Colon Carcinoma Metastatic in the Brain (tissue), 2 donors: ENCODE results near the genes CCDC73 and KIAA1549L.

DNA sequence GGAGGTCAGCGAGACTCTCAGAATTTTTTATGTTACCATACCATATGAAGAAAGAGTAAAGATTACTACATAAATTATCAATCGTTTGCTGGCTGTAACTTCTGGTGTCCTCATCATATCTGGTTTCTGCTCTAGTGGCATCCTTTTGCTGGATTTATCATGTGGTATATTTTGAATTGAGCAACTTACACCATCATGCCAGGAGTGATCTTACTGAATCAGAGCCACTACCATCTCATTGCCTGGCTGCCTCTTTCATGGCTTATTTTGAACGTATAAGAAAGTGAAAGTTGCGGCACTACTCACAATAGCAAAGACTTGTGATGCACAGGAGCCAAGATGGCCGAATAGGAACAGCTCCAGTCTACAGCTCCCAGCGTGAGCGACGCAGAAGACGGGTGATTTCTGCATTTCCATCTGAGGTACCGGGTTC is 29.1 kb upstream of the FIBIN start:
- PRO-cap, 2 experiments: no peak in any of the 2 experiments

- PRO-cap, 2 experiments: no peak in any of the 2 experiments
These were observed 750 bp downstream of the FIBIN start for GRCh38 chr11:26994474-26995249.

GRCh38 chr11:27431474-27432528 is 40.8 kb downstream of the LGR4 start:
- PRO-cap, 2 experiments: no peak in any of the 2 experiments

DNA sequence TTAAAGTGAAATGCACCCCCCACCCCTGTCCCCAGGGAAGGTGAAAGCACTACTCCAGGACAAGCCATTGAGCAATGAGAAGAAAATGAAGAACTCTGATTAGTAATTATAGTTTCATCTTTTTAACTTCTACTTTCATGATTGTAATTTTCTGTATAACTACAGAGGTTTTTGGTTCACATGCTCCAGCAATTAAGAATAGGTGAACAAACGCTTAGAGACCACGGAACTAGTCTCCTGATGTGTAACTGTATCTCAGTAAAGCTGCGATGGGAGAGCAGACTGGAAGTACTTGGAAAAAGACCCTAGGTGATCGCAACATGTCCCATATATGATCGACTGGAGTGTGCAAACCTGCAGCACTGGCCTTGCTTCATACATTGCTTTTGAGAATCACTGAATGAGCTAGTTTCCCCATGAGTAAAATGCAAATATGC is 3.0 kb downstream of the LGR4 start:
- PRO-cap, 2 experiments: no peak in any of the 2 experiments

- PRO-cap, 2 experiments: peak in 1 of 2 experiments; most common plus-strand start chr11:27472116 (in 1); most common minus-strand start chr11:27471979 (in 1)
These were observed 723 bp downstream of the LGR4 start for GRCh38 chr11:27471766-27472368.

DNA sequence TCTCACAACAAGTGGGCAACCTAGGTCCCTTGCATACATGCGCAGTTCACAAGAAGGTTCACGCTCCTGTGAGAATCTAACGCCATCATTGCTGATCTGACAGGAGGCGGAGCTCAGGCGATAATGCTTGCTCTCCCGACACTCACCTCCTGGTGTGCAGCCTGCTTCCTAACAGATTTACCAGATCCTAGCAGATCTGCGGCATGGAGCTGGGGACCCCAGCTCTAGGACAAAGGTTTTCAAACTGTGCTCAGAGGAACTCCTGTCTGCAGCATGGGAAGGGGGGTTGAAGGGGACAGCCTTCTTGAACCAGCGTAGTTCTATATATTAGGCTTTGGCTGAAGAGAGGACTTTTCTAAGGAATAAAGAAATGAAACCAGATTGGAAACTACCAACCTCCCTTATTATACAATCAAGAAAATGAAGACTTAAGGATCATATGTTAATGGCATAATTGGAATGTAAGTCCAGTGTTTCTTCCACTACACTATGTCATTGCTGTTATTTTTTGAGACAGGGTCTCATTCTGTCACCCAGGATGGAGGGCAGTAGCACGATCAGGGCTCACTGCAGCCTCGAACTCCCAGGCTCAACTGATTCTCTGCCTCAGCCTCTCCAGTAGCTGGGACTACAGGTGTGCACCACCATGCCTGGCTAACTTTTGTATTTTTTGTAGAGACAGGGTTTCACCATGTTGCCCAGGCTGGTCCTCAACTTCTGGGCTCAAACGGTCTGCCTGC is 17.0 kb downstream of the LIN7C start:
- PRO-cap, 2 experiments: no peak in any of the 2 experiments

GRCh38 chr11:27506934-27507228 is 312 bp upstream of the LIN7C start:
- PRO-cap, 2 experiments: no peak in any of the 2 experiments

DNA sequence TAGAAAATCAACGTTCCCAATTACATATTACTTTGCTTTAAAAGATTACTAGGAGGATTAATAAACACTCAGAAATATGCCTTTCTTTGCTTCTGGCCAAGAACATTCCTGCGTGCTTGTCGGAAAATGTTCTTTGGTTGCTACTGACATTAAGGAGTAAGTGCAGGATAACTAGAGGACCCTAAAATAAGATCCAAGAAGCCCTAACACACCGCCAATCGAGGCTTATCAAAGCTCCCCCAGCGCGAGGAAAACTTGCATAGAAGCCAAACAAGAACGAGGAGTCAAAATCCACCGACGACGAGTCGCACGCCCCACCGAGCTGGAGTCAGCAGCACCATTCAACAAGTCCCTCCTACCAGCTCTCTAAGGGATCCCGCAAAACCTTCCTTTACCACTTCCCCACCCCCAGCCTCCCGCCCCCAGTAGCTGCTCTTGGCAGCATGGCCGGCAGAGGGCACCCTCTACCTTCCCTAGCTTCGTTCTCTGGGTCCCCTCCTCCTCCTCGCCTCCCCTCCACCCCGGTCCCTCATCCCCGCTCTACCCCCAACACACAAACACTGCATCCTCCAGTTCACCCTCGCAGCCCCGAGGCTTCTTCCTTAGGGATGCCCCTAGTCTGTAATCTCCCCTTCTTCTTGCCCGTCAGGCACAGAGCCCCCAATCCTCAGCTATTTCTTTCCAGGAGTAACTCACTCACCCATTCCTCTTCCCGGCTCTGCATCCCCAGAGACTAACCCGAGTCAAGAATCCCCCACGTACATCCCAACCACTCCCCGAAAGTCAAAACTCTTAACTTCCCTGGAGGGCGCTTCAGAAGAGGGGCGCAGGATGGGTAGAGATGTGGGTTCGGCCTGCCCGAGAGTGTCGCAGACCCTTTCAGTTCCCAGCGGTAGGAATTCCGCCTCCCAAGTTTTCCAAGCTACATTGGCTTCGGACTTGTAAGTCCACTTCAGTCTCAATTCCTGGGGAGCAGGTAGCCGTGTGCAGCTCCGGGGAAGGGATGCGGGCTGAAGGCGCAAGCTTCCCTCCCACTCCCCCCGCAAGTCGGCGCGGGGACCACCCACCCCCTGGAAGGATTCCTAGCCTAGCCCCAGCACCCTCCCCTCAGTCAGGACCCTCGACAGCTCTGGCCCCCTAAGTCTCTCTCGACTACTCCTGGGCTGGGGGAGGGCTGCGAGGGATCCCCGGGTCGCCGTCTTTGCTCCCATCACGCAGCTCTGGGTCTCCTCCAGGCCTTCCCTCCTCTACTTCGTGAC is 1.1 kb downstream of the BDNF start:
- PRO-cap, 2 experiments: no peak in any of the 2 experiments

DNA sequence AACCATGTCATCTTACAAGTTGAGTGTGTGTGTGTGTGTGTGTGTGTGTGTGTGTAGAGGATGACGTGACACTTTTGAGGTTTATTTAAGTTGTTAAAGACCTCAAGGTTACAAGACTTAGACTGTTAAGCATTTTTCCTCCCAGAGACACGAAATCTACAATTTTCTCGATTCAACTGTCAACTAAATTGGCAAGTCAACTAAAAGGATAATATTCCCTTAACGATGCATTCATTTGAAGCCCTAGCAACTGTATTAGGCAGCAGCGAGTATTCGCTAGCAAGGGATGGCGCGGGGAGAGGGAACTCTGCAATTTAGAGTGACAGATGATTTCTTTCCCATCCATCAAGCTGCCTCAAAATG is 17.6 kb upstream of the BDNF start:
- PRO-cap, 2 experiments: no peak in any of the 2 experiments

- PRO-cap, 2 experiments: peak in 1 of 2 experiments; most common plus-strand start chr11:27934456 (in 1)
These were observed 173.8 kb downstream of the KIF18A start for GRCh38 chr11:27934115-27934611.

- PRO-cap, 2 experiments: no peak in any of the 2 experiments
These were observed 235.6 kb downstream of the KCNA4 start for GRCh38 chr11:29781163-29781685.

GRCh38 chr11:31809964-31810815 is 932 bp downstream of the PAX6 start:
- PRO-cap, 2 experiments: no peak in any of the 2 experiments

GRCh38 chr11:32382129-32383164 is 52.9 kb downstream of the WT1 start:
- PRO-cap, 2 experiments: no peak in any of the 2 experiments

- PRO-cap, 2 experiments: no peak in any of the 2 experiments
These were observed 8.5 kb downstream of the WT1 start for GRCh38 chr11:32426627-32427508.

- PRO-cap, 2 experiments: no peak in any of the 2 experiments
These were observed at the start of gene CCDC73 for GRCh38 chr11:32794270-32794779. Gene CCDC73 (minus strand): TSS chr11:32794662.

DNA sequence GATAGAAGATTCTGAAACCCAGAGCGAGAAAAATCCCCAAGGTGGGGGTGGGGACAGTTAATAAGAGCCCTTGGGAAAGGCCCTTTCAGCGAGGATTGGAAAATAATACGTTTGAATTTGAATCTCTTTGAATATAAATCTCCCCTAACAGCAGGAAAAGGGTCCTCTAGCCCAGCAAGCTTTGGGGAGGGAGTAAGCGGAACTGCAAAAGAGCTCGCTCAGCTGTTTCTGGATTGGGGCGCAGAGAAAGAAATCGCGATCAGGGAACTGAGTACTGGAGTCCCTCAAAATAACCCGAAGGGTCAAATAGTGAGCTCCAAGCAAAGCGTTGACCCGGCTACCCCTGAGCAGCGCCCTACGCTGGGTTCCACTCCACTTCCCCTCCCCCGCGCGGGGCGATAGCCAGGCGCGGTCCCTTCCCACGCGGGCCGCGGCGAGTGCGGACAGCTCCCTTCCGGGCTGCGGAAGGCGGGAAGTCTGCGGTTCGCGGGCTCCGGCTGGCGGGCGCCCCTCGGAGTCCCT is 432 bp upstream of the QSER1 start:
- PRO-cap, 2 experiments: no peak in any of the 2 experiments

- PRO-cap, 2 experiments: no peak in any of the 2 experiments
These were observed 32.6 kb downstream of the CSTF3 start for GRCh38 chr11:33128547-33129231.

GRCh38 chr11:33324357-33325042 is 51.4 kb upstream of the KIAA1549L start:
- PRO-cap, 2 experiments: no peak in any of the 2 experiments

DNA sequence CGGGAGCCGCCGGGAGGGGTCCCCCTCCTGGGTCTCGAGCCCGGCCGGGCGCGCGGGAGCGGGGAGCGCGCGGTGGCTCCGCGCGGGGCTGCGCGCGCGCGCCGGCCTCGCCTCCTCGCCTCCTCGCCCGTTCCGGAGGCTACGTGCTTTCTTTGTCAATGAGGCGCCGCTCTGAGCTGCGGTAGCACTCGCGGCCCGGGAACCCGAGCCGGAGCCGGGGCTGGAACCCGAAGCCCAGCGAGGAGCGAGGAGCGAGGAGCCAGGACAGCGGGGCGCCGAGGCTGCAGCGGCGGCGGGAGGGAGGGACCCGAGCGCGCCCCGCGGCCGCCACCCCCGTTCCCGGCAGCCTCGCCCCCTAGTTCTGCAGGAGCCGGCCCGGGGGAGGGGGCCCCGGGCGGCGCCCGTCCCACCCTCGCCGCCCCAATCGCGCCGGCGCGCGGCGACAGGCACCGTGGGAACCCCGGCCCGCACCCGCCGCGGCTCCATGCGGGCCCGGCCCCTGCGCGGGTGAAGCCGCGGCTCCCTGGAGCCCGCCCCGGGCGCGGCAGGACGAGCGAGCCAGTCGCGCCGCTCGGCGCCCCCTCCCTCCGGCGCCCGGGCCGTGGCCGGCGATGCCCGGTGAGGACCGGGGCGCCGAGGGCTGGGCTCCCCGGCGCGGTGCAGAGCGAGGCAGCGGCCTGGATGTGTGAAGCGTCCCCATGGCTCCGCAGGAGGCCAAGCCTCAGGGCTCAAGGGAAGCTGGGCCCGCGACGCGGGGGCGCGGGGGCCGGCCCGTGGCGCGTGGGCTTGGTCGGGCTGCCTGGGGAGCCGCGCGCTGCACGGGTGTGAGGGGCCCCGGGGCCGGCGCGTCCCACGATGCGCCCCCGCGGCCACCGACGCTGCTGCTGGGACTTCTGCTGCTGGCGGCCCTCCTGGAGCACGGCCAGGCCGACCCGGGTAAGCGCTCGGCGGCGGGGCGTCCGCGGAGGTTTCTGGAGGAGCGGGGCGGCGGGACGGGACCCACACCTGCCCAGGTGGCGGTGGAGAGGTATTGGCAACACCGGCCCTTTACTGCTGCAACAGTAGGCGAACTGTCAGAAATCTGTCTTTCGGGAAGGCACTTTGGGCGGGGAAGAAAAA is at the start of gene KIAA1549L:
KIAA1549L (plus strand) TSS at position 155 of the 1,119 bp plus-strand sequence.
- PRO-cap, 2 experiments: peak in 2 of 2 experiments; most common minus-strand start position 723 of the sequence (in 1)

DNA sequence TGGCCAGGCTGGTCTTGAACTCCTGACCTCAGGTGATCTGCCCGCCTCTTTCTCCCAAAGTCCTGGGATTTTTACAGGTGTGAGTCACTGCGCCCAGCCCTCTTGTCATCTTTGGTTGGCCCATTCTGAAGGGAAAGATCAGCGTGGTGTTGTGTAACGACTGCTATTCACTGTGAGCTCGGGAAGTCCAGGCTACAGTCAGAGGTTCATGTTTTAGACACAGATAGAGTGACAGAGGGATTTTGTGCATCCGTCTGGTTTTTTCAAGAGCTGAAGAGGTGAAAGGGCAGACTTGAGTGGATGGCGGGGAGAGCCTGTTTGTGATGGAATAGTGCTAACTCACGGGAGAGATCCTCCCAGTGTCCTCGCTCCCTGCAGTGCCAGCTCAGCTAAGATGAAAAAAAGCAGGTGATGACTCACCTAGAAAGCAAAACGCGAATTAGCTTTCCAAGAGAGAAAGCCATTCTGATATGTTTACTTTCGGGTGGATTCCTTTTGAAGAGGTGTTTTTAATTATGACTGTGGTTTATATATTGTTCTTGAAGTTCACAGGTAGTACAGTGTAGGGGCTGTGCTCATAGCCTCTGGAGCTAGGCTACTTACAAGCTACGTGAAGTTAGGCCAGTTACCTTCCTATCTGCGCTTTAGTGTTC is 67.3 kb downstream of the C11orf91 start:
- PRO-cap, 2 experiments: no peak in any of the 2 experiments